Daoy (cell line): ENCODE measurements around the genes RSAD2 and RNF144A.

DNA sequence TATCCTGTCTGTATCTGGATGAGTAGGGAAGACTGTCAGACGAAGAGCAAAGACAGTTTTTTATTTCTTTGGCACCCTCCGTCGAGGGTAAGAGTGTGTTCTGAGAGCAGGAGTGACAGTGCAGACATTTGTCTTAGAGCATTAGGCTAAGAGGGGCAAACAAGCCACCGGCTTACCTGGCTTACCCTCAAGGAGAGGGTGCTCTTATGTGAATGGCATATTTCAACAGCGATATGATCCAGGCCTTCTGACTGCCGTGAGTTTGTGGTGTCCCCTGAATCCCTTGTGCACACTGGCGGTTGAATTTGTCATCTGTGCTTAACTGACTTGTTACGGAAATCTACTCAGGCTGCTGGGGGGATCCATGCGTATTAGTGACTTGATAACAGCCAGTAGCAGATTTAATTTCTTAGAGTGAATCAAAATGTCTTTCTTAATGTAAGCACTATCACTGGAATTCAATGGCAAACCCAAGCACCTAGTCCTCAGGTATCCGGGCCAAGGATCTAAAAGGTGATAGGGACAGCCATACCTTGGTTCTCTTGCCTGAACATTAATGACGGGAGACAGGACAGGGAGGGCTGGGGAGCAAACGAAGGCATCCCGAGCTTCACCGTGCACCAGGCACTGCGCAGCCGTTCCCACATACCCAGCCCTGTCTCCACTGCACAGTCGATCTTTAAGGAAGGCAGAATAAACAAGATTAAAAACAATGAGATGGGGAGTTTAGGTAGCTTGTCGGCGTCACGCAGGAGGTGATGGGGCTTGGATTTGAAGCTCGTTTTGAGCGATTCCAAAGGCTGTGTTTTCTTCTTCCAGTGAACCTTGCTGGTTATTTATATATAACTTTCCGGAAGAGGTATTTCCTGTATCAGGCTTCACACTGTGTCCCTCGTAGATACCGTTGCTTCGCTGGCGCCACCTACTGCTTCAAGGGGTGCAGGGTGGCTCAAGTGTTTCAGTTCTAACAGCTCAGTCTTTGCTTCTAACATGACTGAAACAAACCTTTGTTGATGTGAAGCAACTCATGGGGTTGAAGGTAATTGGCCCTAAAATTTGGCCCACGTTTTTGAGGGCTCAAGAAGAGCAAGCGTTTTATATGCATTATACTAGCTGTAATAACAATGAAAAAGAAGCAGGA is 77.1 kb downstream of the DCDC2C start:
- RAMPAGE, long total RNA = no peak

GRCh38 chr2:3859230-3859471 is 155.8 kb downstream of the DCDC2C start:
- RAMPAGE, long total RNA = no peak

DNA sequence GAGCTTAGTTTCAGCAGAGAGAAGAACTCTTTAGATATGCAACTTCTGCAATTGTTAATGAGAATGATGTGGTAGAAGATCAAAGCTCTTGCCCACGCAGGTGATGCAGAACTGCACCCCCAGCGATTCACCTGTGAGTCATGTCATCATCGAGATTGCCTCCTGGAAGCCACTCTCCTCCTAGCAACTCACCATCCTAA is 224.7 kb upstream of the SOX11 start:
- RAMPAGE, long total RNA = no peak

DNA sequence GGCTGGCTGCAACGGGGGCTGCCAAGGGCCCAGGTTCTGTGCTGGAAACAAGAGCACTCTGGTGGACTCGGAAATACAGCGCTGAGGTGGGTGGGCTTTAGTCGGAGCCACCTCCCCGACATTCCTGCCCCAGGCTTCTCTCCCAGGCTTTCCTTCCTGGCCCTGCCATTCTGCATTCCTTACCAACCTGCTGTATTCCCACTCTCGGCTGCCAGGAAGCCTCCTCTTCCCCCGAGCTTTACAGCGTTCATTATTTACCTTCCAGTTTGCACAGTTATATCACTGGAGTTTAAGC is 246.3 kb downstream of the SOX11 start:
- RAMPAGE, long total RNA = no peak

- RAMPAGE, long total RNA = no peak
These were observed at the start of gene RSAD2 for GRCh38 chr2:6877278-6878176. RSAD2 (plus strand) TSS chr2:6877777.

DNA sequence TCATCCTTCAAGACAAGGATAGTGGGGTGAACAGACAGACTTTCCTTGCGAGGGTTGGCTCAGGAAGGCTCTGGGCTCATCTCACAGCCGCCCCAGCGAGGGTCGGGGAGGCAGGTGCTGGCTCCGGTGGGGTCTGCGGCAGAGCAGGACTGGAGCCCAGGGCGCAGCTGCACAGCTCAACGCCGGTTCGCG is 382 bp upstream of the RNF144A start:
- RAMPAGE, long total RNA = no peak

- RAMPAGE, long total RNA = no peak
These were observed at the start of gene RNF144A for GRCh38 chr2:6917126-6917726. RNF144A (plus strand) TSS chr2:6917412.

- RAMPAGE, long total RNA = no peak
These were observed 91.0 kb downstream of the RNF144A start for GRCh38 chr2:7007779-7009039.

GRCh38 chr2:7074318-7075110 is 157.3 kb downstream of the RNF144A start:
- RAMPAGE, long total RNA = no peak

DNA sequence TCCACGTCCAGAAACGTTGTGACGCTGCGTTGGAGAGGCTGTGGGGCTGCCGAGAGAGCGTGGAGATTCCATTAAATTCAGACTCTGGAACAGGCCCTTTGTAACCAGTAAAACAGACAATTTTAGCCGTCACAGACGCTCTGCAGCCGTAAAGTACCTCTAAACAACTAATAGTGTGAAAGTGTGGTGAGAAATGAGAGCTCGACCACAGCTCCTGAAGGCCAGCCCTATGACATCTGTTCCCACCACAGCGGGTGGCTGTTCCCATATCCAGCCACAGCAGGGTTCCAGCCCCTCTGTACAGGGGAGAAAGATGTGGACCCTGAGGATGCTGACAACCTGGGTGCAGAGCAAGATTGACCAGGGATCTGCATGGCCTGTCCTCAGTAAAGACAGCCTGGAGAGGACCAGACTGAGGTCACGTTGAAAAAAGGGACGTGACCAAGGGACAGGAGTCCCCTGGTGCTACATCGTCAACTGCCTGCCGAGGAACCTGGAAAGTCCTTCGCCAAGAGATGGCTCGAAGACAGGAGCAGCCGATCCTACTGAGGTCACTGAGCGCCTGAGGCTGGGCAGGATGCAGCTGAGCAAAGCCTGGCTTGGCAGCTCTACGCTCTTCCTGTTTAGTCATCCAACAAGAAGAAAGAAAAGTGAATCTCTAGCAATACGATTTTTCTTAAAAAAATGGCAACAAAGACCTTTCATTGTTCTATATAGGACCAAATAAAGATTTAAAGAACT is 831.6 kb downstream of the RNF144A start:
- RAMPAGE, long total RNA = no peak

GRCh38 chr2:7773321-7773746 is 856.1 kb downstream of the RNF144A start:
- RAMPAGE, long total RNA = no peak

DNA sequence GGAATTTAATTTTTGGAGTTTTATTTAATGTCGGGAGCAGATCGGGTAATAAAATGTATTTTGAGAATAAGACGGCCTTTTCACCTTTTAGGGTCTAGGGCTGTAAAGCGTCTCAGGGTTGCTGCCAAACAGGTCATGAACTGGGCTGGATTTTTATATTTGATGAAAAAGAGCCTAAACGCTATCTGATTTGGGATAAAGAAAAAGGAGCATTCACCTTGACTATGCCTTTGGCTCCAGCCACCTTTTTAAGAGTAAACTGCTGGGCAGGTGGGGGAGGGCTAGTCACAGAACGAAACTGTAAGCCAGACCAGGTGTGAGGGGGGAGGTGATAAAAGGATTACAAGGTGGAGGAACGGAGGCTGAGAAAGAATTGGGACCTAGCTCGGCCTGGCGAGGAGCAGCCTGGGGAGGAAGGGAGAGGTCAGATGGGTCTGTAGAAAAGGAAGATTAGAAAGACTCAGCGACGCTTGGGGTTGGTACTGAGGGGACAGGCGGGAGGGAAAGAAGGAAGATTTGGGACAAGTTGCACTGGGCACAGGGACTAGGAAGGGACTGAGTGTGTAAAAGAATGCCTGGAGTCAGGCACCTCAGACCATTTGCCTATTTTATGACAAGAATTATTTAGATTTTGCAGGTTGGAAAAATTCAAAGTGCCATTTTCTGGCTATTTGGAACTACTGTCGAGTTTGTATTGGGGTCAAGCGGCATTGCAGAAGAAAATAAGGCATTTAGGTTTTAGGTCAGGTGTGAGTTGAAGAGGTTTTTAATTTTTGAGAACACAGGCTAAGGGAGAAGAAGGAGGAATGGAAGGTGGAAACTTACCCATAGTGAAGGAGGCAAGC is 805.3 kb upstream of the ID2 start:
- RAMPAGE, long total RNA = no peak

DNA sequence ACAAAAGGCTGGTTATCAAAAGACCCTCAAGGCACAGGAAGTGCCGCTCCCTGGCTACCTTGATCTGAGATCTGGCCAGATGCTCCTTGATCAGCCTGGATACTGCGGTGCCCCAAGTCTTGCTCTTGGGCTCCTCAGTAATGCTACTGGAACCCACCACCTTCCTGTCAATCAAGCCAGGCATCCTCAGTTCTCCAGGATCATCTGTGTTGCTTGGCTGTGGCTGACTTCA is 703.5 kb upstream of the ID2 start:
- RAMPAGE, long total RNA = no peak

DNA sequence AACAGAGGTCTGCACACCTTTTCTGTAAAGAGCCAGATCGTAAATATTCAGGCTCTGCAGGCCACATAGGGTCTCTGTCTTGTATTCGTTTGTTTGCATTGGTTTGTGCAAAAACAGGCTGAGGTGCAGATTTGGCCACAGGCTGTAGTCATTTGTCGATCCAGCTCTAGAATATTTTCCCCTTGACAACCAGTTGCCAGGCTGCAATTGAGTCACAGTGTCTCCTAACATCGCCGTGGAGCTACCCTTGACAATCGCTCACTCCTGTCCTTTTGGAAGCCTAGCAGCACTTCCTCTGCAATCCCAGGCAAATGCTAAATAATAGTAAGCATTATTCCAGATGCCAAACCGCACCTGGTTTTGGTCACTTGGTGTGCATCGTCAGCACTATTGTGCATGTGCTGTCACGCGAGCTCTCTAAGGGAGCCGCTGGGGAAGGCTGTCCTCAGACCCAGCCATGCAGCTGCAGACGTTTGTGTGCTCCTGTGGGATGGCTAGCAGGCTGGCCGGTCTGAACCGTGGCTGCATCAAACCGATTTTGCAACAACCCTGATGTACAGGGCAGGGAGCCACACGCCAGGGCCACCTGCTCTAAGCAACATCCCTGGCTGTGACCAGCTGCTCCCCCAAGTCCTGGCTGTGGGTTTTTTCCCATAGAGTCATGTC is 549.5 kb upstream of the ID2 start:
- RAMPAGE, long total RNA = no peak

DNA sequence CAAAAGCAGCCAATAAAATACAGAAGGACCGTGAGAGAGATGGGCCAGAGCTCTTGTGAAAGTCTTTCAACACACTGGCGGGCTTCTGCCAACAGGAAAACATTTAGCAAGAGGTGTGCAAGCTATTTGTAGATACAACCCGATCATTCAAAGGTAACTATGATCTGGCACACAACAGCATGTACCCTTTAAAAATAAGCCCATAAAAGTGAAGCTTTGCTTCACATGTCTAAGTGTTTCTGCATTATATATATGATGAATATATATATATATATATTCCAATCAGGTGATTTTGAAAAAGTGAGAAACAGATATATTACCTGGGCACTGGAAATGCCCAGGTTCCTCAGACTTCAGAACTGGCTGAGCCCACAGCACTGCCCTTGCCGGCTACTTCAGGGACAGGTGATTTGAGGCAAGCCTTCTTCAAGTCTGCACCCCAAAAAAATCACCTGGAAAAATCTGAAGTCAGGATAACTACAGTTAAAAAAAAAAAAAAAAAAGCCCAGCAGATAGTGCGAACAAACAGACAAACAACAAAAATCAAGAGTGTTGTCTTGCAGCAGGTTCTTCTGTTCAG is 267.8 kb upstream of the ID2 start:
- RAMPAGE, long total RNA = no peak

DNA sequence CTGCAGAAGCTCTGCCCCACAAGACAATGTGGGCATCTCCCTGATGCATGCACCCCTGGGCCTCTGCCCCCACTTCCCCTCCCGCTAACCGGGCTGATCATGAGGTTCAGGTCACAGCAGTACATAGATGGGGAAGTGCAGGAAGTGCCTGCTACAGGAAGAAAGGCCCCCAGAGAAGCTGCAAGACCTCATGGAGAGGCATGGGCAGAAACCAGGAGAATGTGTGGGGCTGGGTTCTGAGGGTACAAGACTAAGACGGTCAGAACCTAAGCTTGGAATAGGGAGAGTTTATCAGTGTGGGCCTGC is 243.3 kb upstream of the ID2 start:
- RAMPAGE, long total RNA = no peak

- RAMPAGE, long total RNA = no peak
These were observed 202.5 kb upstream of the ID2 start for GRCh38 chr2:8479152-8479888.

DNA sequence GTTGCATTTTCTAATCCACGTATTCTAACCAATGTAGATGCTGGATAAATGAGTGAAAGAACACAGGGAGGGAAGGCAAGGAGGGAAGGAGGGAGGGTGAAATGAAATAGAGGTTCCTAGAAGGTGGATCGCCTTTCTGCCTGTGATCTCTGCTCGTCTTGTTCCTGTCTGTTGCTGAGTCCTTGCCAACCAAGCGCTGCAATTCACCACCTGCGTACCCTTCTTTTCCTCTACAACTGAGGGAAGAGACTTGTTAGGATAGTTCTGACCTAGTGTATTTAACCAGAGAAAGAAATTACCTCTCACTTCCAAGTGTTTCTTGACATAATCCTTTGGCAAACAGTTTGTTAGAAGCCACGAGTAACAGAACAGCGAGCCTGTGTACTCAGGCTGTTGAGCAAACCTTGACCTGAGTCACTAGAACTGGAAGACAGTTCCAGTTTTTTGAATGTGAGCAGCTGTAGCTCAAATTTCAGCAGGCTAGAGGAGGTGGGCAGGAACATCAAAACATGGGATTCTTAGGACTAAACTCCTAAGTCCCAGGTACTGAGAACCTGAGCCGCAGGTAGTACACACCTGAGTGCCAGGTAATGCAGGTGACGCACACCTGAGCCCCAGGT is 181.4 kb upstream of the ID2 start:
- RAMPAGE, long total RNA = no peak

DNA sequence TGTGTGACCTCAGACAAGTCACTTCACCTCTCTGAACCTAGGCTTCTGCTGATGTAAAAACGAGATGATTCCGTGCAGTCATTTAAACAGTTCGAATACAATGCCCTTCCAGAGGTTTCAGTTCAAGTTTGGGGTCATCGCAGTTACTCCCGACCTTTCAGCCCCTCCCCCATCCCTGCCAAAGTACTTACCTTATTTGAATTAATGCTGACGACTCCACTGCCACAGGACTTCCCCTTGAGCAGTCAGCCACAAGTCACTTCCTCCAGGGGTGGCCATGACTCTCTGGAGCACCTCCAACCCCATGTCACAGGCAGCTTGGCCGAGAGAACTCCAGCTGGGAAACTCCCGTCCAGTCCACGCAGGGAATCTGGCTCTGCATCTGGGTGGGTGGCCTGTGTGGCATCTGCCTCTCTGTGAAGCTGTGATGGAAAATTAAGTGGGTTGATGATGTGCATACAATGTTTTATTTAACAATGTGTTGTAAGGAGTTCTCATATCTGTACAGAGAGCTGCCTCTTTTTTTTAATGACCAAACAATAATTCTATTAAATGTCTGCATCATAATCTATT is 105.0 kb upstream of the ID2 start:
- RAMPAGE, long total RNA = no peak

GRCh38 chr2:8661762-8661982 is 20.2 kb upstream of the ID2 start:
- RAMPAGE, long total RNA = no peak